ENCODE results near the genes LIMS3 and MTLN.

DNA sequence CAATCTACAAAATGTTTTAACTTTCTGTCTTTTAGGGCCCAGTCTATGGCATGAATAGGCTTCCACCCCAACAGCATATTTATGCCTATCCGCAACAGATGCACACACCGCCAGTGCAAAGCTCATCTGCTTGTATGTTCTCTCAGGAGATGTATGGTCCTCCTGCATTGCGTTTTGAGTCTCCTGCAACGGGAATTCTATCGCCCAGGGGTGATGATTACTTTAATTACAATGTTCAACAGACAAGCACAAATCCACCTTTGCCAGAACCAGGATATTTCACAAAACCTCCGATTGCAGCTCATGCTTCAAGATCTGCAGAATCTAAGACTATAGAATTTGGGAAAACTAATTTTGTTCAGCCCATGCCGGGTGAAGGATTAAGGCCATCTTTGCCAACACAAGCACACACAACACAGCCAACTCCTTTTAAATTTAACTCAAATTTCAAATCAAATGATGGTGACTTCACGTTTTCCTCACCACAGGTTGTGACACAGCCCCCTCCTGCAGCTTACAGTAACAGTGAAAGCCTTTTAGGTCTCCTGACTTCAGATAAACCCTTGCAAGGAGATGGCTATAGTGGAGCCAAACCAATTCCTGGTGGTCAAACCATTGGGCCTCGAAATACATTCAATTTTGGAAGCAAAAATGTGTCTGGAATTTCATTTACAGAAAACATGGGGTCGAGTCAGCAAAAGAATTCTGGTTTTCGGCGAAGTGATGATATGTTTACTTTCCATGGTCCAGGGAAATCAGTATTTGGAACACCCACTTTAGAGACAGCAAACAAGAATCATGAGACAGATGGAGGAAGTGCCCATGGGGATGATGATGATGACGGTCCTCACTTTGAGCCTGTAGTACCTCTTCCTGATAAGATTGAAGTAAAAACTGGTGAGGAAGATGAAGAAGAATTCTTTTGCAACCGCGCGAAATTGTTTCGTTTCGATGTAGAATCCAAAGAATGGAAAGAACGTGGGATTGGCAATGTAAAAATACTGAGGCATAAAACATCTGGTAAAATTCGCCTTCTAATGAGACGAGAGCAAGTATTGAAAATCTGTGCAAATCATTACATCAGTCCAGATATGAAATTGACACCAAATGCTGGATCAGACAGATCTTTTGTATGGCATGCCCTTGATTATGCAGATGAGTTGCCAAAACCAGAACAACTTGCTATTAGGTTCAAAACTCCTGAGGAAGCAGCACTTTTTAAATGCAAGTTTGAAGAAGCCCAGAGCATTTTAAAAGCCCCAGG, 22.9 kb upstream of the CCDC138 start:
- RAMPAGE, long total RNA, result no peak
- RRBS, result no CpG with 5 or more reads among the region's 21 CpGs
PRO-cap:
- standard, result no peak
- CoPRO, capped RNA only, 2 experiments, result no peak in any of the 2 experiments
- CoPRO, capped and uncapped RNA, 2 experiments, result no peak in any of the 2 experiments
- CoPRO, uncapped RNA only, 2 experiments, result peak in 2 of 2 experiments; most common plus-strand start position 351 of the sequence (in 1)
CAGE:
- cytosol, long polyA plus RNA, result no peak
- long polyA plus RNA, result no peak
- nucleolus, long total RNA, result no peak
- nucleus, long polyA plus RNA, result no peak

- RAMPAGE, long total RNA, result no peak
- RRBS, result no CpG with 5 or more reads among the region's 5 CpGs
PRO-cap:
- standard, result no peak
- CoPRO, capped RNA only, 2 experiments, result no peak in any of the 2 experiments
- CoPRO, capped and uncapped RNA, 2 experiments, result no peak in any of the 2 experiments
- CoPRO, uncapped RNA only, 2 experiments, result no peak in any of the 2 experiments
CAGE:
- cytosol, long polyA plus RNA, result no peak
- long polyA plus RNA, result no peak
- nucleolus, long total RNA, result no peak
- nucleus, long polyA plus RNA, result no peak
These were observed 84.4 kb downstream of the EDAR start for GRCh38 chr2:108904473-108905247.

- RAMPAGE, long total RNA, result no peak
- RRBS, result 58% methylated on average over 3 of the region's 31 CpGs
PRO-cap:
- standard, result no peak
- CoPRO, capped RNA only, 2 experiments, result no peak in any of the 2 experiments
- CoPRO, capped and uncapped RNA, 2 experiments, result no peak in any of the 2 experiments
- CoPRO, uncapped RNA only, 2 experiments, result no peak in any of the 2 experiments
CAGE:
- cytosol, long polyA plus RNA, result no peak
- long polyA plus RNA, result no peak
- nucleolus, long total RNA, result no peak
- nucleus, long polyA plus RNA, result no peak
These were observed 16.7 kb upstream of the EDAR start for GRCh38 chr2:109005438-109006324.

DNA sequence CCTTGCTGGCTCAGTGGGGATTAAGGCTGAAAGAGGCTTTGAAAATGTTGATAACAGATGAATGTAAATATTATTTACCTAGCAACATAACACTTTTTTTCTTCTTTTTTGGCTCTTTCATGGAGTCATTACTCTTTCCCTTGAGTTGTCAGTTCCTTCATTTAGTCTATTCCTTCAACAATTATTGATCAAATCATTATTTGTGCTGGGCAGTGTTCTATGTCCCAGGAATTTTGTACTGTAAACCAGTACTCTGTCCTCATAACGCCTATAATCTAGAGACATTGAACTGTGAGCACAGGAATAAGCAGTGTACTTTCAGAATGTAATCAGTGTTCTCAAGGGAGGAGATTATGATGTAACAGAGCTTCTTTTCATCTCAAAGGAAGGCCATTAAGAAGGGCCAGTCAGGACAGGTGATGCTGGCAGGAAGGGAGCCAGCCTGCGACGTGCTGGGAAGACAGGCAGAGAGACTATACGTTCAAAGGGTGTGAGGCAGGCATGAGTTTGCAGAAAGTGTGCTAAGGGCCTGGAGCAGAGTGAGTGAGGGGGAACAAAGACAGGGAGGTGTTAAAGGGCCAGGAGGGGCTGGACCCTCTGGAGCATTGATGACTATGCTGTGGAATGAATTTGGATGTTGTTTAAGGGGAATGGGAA, 59.2 kb upstream of the SH3RF3 start:
- RAMPAGE, long total RNA, result no peak
- RRBS, result no CpG with 5 or more reads among the region's 4 CpGs
PRO-cap:
- standard, result no peak
- CoPRO, capped RNA only, 2 experiments, result no peak in any of the 2 experiments
- CoPRO, capped and uncapped RNA, 2 experiments, result no peak in any of the 2 experiments
- CoPRO, uncapped RNA only, 2 experiments, result no peak in any of the 2 experiments
CAGE:
- cytosol, long polyA plus RNA, result no peak
- long polyA plus RNA, result no peak
- nucleolus, long total RNA, result no peak
- nucleus, long polyA plus RNA, result no peak

GRCh38 chr2:109138347-109138845, 9.4 kb downstream of the SH3RF3 start:
- RAMPAGE, long total RNA, result no peak
- RRBS, result no CpG with 5 or more reads among the region's 2 CpGs
PRO-cap:
- standard, result no peak
- CoPRO, capped RNA only, 2 experiments, result no peak in any of the 2 experiments
- CoPRO, capped and uncapped RNA, 2 experiments, result no peak in any of the 2 experiments
- CoPRO, uncapped RNA only, 2 experiments, result no peak in any of the 2 experiments
CAGE:
- cytosol, long polyA plus RNA, result no peak
- long polyA plus RNA, result no peak
- nucleolus, long total RNA, result no peak
- nucleus, long polyA plus RNA, result no peak

DNA sequence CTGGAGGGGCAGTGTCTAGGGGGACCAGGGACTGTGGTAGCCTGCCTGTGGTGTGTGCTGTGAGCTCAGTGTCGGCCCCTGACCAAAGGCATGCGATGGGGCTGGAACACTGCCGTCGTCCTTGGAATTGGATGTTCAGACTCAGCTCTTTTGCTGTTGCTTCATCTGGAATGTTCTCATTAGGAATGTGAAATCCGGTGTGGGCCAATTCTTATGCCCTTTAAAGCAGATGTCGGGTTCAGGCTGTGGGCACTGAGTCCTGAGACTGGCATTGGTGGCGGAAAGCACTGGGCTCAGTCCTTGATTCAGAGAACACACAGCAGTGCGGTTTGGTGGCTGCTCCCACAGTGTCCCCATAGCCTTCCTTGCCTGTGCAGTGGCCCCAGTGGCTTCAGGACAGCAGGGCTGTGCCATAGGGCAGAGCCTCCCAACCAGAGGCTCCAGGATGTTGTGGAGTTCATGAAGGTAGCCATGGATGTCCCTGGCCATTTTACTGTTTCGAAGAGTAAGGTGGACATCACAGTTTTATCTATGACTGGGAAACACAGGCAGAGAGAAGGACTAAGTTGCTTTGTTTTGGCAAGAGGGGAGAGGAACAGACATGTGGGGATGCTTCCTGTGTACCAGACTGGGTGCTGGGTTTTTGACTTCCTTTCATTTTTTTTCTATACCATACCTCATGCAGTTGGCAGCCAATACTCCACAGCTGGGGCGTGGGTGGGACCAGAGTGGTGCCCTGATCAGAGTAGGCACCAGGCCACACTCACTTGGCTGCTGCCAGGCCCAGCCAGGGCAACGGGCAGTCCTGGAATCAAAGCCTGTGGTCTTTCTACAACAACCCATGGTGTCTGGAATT, 44.9 kb downstream of the SH3RF3 start:
- RAMPAGE, long total RNA, result no peak
- RRBS, result no CpG with 5 or more reads among the region's 11 CpGs
PRO-cap:
- standard, result no peak
- CoPRO, capped RNA only, 2 experiments, result no peak in any of the 2 experiments
- CoPRO, capped and uncapped RNA, 2 experiments, result no peak in any of the 2 experiments
- CoPRO, uncapped RNA only, 2 experiments, result no peak in any of the 2 experiments
CAGE:
- cytosol, long polyA plus RNA, result no peak
- long polyA plus RNA, result no peak
- nucleolus, long total RNA, result no peak
- nucleus, long polyA plus RNA, result no peak

- RAMPAGE, long total RNA, result no peak
- RRBS, result no CpG with 5 or more reads among the region's 11 CpGs
PRO-cap:
- standard, result no peak
- CoPRO, capped RNA only, 2 experiments, result no peak in any of the 2 experiments
- CoPRO, capped and uncapped RNA, 2 experiments, result no peak in any of the 2 experiments
- CoPRO, uncapped RNA only, 2 experiments, result no peak in any of the 2 experiments
CAGE:
- cytosol, long polyA plus RNA, result no peak
- long polyA plus RNA, result no peak
- nucleolus, long total RNA, result no peak
- nucleus, long polyA plus RNA, result no peak
These were observed 64.6 kb downstream of the SOWAHC start for GRCh38 chr2:109678669-109679258.

GRCh38 chr2:109690471-109691688, 76.7 kb downstream of the SOWAHC start:
- RAMPAGE, long total RNA, result no peak
- RRBS, result no CpG with 5 or more reads among the region's 14 CpGs
PRO-cap:
- standard, result no peak
- CoPRO, capped RNA only, 2 experiments, result no peak in any of the 2 experiments
- CoPRO, capped and uncapped RNA, 2 experiments, result no peak in any of the 2 experiments
- CoPRO, uncapped RNA only, 2 experiments, result no peak in any of the 2 experiments
CAGE:
- cytosol, long polyA plus RNA, result no peak
- long polyA plus RNA, result no peak
- nucleolus, long total RNA, result no peak
- nucleus, long polyA plus RNA, result no peak

- RAMPAGE, long total RNA, result no peak
- RRBS, result no CpG with 5 or more reads among the region's 22 CpGs
PRO-cap:
- standard, result no peak
- CoPRO, capped RNA only, 2 experiments, result no peak in any of the 2 experiments
- CoPRO, capped and uncapped RNA, 2 experiments, result no peak in any of the 2 experiments
- CoPRO, uncapped RNA only, 2 experiments, result no peak in any of the 2 experiments
CAGE:
- cytosol, long polyA plus RNA, result no peak
- long polyA plus RNA, result no peak
- nucleolus, long total RNA, result no peak
- nucleus, long polyA plus RNA, result no peak
These were observed 78.2 kb downstream of the SOWAHC start for GRCh38 chr2:109692143-109693016.

DNA sequence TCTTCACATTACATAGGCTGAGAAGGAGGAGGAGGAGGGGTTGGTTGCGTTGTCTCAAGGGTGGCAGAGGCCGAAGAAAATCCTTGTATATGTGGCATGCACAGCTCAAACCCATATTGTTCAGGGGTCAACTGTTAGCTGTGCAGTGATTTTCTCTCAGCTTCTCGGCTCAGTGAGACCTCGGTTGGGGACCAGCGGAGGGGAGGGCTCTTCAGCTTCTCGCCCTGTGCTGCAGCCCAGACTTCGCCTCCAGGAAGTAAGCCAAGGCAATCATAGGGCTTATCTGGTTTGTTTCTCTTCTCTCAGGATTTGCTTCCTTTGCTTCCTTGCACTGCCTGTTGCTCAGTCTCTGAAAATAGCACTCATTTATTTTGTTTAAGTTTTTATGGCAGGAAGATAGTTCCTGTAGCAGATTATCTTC, 85.5 kb downstream of the SOWAHC start:
- RAMPAGE, long total RNA, result no peak
- RRBS, result no CpG with 5 or more reads among the region's 7 CpGs
PRO-cap:
- standard, result no peak
- CoPRO, capped RNA only, 2 experiments, result no peak in any of the 2 experiments
- CoPRO, capped and uncapped RNA, 2 experiments, result no peak in any of the 2 experiments
- CoPRO, uncapped RNA only, 2 experiments, result no peak in any of the 2 experiments
CAGE:
- cytosol, long polyA plus RNA, result no peak
- long polyA plus RNA, result no peak
- nucleolus, long total RNA, result no peak
- nucleus, long polyA plus RNA, result no peak

- RAMPAGE, long total RNA, result no peak
- RRBS, result no CpG with 5 or more reads among the region's 17 CpGs
PRO-cap:
- standard, result no peak
- CoPRO, capped RNA only, 2 experiments, result no peak in any of the 2 experiments
- CoPRO, capped and uncapped RNA, 2 experiments, result no peak in any of the 2 experiments
- CoPRO, uncapped RNA only, 2 experiments, result no peak in any of the 2 experiments
CAGE:
- cytosol, long polyA plus RNA, result no peak
- long polyA plus RNA, result no peak
- nucleolus, long total RNA, result no peak
- nucleus, long polyA plus RNA, result no peak
These were observed at the start of gene LIMS3 for GRCh38 chr2:109898446-109898960. LIMS3 (plus strand) TSS chr2:109898688.

- RAMPAGE, long total RNA, result no peak
- RRBS, result no CpG with 5 or more reads among the region's 12 CpGs
PRO-cap:
- standard, result no peak
- CoPRO, capped RNA only, 2 experiments, result no peak in any of the 2 experiments
- CoPRO, capped and uncapped RNA, 2 experiments, result no peak in any of the 2 experiments
- CoPRO, uncapped RNA only, 2 experiments, result no peak in any of the 2 experiments
CAGE:
- cytosol, long polyA plus RNA, result no peak
- long polyA plus RNA, result no peak
- nucleolus, long total RNA, result no peak
- nucleus, long polyA plus RNA, result no peak
These were observed 14.3 kb downstream of the MALL start for GRCh38 chr2:110101122-110101834.

- RAMPAGE, long total RNA, result no peak
- RRBS, result no CpG with 5 or more reads among the region's 4 CpGs
PRO-cap:
- standard, result no peak
- CoPRO, capped RNA only, 2 experiments, result no peak in any of the 2 experiments
- CoPRO, capped and uncapped RNA, 2 experiments, result no peak in any of the 2 experiments
- CoPRO, uncapped RNA only, 2 experiments, result no peak in any of the 2 experiments
CAGE:
- cytosol, long polyA plus RNA, result no peak
- long polyA plus RNA, result no peak
- nucleolus, long total RNA, result no peak
- nucleus, long polyA plus RNA, result no peak
These were observed 770 bp upstream of the MALL start for GRCh38 chr2:110116340-110116843.

DNA sequence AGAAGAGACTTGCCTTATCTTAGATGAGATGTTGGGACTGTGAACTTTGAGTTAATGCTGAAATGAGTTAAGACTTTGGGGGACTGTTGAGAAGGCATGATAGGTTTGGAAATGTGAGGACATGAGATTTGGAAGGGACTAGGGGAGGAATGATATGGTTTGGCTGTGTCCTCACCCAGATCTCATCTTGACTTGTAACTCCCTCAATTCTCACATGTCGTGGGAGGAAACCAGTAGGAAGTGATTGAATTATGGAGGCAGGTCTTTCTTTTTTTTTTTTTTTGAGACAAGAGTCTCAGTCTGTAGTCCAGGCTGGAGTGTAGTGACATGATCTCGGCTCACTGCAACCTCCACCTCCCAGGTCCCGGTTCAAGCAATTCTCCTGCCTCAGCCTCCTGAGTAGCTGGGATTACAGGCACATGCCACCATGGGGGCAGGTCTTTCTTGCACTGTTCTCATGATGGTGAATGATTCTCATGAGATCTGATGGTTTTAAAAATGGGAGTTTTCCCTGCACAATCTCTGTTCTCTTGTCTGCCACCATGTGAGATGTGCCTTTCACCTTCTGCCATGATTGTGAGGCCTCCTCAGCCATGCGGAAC, 40.3 kb upstream of the MALL start:
- RAMPAGE, long total RNA, result no peak
- RRBS, result no CpG with 5 or more reads among the region's 4 CpGs
PRO-cap:
- standard, result no peak
- CoPRO, capped RNA only, 2 experiments, result no peak in any of the 2 experiments
- CoPRO, capped and uncapped RNA, 2 experiments, result no peak in any of the 2 experiments
- CoPRO, uncapped RNA only, 2 experiments, result no peak in any of the 2 experiments
CAGE:
- cytosol, long polyA plus RNA, result no peak
- long polyA plus RNA, result no peak
- nucleolus, long total RNA, result no peak
- nucleus, long polyA plus RNA, result no peak

DNA sequence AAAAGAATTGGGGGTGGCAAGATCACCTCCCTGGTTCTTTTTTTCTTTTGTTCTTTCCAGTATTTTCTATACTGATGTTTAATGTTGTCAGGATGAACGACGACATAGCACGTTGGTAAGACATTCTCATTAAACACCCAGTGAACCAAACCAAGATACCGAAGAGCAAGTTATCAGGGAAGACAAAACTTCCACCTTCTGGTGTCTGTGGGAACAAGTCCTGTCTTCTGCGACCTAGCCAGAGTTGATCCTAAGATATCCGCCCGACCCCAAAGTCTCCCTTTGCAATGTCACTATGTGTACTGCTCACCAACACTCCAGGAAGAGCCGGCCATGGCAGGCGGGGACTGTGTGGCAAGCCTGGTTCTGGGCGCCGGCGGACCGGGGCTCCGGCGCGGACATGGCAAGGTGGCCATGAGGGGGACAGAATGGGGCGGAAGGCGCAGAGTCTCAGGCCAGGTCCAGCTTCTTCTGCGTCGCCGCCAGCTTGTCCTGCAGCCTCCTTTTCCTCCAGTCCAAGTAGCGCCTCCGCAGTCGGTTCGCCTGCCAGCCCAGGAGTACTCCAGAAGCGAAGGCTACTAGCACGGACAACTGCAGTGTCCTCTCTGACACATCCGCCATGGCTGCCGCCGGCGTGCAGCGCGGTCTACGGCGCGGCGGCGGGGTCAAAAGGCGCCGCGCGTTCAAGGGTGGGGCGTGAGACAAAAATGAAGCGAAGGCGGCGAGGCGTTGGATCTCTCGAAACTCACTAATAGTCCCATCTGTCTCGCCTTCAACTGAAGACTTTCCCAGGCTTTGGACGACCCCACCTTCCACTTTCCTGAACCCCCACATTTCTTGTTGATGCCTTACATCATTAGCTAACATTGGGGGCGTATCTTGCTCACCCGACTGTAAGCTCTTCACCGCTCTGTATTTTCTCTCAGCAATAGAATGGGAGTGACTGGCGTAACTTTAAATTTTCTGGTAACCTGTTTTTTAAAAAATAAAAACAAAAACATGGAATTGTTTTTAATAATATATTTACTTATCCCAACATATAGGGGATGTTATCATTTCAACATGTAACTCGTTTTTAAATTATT, at the start of gene MTLN:
Gene MTLN, minus strand, starts transcription at position 643 of the 1,085 bp plus-strand sequence.
- RAMPAGE, long total RNA, result start-site peak on the minus strand centred at position 638 of the sequence, 14 bp wide, 273 and 209 reads in 2 replicates
- RRBS, result 4% methylated on average over 4 of the region's 55 CpGs
PRO-cap:
- standard, result bidirectional peak, plus-strand start at position 190 of the sequence, minus-strand start outside the sequence; bidirectional peak, plus-strand start at position 401 of the sequence, minus-strand start at position 416 of the sequence; bidirectional peak, plus-strand start at position 704 of the sequence, minus-strand start at position 643 of the sequence
- CoPRO, capped RNA only, 2 experiments, result peak in 2 of 2 experiments; most common plus-strand start position 697 of the sequence (in 1); most common minus-strand start position 643 of the sequence (in 2)
- CoPRO, capped and uncapped RNA, 2 experiments, result peak in 2 of 2 experiments; most common plus-strand start position 611 of the sequence (in 1); most common minus-strand start position 643 of the sequence (in 2)
- CoPRO, uncapped RNA only, 2 experiments, result peak in 1 of 2 experiments; most common plus-strand start position 729 of the sequence (in 1); most common minus-strand start position 625 of the sequence (in 1)
CAGE:
- cytosol, long polyA plus RNA, result no peak
- long polyA plus RNA, result no peak
- nucleolus, long total RNA, result no peak
- nucleus, long polyA plus RNA, result start-site peak on the minus strand centred at position 641 of the sequence, 20 bp wide, 43 and 27 reads in 2 replicates

- RAMPAGE, long total RNA, result no peak
- RRBS, result no CpG with 5 or more reads among the region's 3 CpGs
PRO-cap:
- standard, result no peak
- CoPRO, capped RNA only, 2 experiments, result no peak in any of the 2 experiments
- CoPRO, capped and uncapped RNA, 2 experiments, result peak in 2 of 2 experiments; most common minus-strand start chr2:110658181 (in 2)
- CoPRO, uncapped RNA only, 2 experiments, result no peak in any of the 2 experiments
CAGE:
- cytosol, long polyA plus RNA, result no peak
- long polyA plus RNA, result no peak
- nucleolus, long total RNA, result no peak
- nucleus, long polyA plus RNA, result no peak
These were observed 20.0 kb downstream of the BUB1 start for GRCh38 chr2:110657848-110658273.

GRCh38 chr2:111049804-111050436, 70.8 kb upstream of the BCL2L11 start:
- RAMPAGE, long total RNA, result no peak
- RRBS, result no CpG with 5 or more reads among the region's 7 CpGs
PRO-cap:
- standard, result no peak
- CoPRO, capped RNA only, 2 experiments, result no peak in any of the 2 experiments
- CoPRO, capped and uncapped RNA, 2 experiments, result no peak in any of the 2 experiments
- CoPRO, uncapped RNA only, 2 experiments, result no peak in any of the 2 experiments
CAGE:
- cytosol, long polyA plus RNA, result no peak
- long polyA plus RNA, result no peak
- nucleolus, long total RNA, result no peak
- nucleus, long polyA plus RNA, result no peak

All from K562 (cell line).